CD14-positive monocyte (primary cell): Measurements from ENCODE around the genes BCKDK, AHSP and KRBOX5.

DNA sequence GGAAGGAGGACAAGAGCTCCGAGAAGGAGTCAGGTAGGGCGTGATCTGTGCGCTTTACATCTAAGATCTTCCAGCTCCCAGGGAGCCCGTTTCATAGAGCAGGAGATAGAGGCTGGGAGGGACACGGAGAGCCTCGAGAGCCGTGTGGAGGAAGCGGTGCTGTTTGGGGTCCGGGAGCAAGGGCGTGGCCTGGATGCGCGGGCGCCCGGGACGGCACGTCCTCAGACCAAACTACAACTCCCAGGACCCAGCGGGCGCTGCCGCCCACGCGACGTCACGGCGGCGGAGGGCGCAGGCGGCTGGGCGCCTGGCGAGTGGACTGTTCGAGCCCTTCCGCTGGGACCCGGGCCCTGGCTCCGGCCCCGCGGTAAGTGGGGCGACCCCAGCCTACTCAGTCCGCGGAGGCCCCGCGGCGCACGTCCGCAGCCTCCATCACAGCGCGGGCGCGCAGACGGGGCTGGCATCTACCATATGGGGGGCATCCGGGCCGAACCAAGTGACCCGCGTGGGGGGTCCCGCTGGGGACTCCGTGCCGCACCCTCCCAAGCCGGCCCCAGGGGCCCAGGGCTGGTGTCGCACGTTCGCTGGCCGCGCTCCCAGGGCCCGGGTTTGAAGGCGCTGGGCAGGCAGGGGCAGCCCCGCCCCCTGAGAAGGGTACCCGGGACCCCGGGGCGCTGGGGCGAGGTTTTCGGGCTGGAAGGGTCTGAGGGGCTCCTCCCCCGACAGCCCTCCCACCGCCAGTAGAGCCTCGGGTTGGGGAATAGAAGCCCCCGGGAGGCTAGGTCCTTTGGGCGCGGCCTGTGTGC lies at the start of gene BCKDK:
Gene BCKDK, plus strand, starts transcription at position 274 of the 806 bp plus-strand sequence.
- CAGE, long polyA plus RNA, result no peak

GRCh38 chr16:31119919-31120591 lies 2.6 kb downstream of the KAT8 start:
- CAGE, long polyA plus RNA, result no peak

DNA sequence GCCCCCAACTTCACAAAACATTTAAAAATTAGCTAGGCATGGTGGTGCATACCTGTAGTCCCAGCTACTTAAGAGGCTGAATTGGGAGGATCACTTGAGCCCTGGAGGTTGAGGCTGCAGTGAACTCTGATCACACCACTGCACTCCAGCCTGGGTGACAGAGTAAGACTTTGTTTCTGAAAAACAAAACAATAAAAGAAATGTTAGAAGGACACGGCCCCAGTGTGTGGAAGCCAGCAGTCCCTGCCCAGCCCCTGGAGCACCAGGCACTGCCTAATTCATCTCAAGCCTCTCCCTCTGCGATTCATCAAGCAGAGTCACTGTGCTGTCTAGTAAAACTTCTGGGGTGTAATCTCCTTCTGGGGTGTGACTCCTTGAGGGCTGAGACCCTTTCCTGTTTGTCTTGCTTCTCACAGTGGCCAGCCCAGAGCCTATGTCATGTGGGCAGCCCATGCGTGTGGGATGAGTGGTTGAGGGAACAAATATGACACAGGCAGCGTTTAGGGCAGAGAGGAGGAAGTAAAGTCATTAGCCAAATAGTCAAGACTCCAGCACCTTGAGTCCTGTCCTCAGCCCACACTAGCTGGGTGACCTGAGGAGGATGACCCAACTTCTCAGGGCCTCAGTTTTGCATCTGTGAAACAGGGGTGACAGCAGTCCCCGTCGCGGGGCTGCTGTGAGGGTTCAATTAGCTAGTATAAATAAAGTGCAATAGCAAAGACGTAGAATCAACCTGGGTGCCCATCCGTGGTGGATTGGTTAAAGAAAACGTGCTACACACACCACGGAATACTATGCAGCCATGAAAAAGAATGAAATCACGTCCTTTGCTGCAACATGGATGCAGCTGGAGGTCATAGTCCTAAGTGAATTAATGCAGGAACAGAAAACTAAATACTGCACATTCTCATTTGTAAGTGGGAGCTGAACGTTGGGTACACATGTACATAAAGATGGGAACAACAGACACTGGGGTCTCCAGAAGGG lies 4.7 kb upstream of the ITGAX start:
- CAGE, long polyA plus RNA, result no peak

DNA sequence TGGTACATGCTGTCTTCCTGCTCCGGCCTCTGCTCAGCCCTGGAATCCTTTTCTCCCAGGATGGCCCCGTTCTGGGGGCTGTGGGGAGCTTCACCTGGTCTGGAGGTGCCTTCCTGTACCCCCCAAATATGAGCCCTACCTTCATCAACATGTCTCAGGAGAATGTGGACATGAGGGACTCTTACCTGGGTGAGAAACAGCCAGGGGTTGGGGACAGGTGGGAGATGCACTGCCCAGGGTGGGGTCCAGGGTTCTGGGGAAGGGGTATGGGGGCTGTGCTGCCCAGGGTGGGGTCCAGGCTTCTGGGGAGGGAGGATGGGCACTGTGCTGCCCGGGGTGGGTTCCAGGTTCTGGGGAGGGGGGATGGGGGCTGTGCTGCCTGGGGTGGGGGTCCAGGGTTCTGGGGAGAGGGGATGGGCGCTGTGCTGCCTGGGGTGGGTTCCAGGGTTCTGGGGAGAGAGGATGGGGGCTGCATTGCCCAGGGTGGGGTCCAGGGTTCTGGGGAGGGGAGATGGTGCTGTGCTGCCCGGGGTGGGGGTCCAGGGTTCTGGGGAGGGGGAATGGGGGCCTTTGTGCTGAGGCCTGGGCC lies 7.1 kb downstream of the ITGAX start:
- CAGE, long polyA plus RNA, result no peak

GRCh38 chr16:31370107-31371264 lies 15.5 kb downstream of the ITGAX start:
- CAGE, long polyA plus RNA, result no peak

- CAGE, long polyA plus RNA, result no peak
These were observed 3.0 kb downstream of the COX6A2 start for GRCh38 chr16:31425145-31425515.

DNA sequence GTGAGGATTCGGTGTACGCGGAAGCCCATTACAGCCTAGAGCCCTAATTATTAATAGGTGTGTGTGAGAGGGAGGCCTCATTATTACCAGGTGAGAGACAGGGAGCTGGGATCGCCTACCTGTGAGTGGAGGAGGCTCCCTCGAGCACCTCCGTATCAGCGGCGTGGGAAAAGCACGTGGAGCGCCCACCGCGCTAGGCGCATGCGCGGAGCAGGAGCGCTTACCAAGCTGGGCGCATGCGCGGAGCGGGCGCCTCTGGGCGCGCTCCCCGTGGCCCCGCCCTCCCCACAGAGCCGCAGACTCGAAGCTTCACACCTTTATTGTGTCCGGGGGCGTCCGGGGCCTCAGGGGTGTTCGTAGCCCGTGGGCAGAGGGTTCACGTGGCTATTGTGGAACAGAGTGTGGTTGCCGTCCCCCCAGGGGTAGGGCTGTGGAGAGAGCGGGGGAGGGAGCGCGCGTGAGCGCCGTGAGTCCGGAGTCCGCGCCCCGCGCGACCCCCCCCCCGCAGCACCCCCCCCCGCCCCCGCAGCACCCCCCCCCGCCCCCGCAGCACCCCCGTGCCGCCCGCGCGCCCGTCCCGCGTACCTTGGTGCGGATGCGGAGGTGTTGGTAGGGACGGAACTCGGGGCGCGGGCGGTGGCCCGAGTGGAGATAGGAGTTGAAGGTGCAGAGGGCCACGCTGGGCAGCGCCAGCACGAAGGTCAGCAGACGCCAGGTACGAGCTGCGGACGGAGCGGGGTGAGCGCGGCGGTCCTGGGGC lies 550 bp downstream of the COX6A2 start:
- CAGE, long polyA plus RNA, result no peak

DNA sequence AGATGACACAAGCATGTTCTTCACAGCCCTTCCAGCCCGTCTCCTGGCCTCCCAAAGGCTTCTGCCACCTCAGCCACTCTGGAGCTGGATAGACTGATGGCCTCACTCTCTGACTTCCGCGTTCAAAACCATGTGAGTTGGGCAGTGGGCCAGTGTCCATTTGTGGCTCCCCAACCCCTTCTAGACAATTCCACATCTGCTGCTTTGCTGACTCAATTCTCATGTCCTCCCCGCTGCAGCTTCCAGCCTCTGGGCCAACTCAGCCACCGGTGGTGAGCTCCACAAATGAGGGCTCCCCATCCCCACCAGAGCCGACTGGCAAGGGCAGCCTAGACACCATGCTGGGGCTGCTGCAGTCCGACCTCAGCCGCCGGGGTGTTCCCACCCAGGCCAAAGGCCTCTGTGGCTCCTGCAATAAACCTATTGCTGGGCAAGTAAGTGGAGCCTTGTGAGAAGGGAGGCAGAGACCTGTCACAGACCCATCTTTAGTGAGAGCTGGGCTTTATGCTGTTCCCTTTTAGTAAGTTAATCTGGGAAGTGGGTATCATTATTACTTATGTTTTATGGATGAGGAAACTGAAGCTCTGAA lies 2.5 kb downstream of the TGFB1I1 start:
- CAGE, long polyA plus RNA, result no peak

DNA sequence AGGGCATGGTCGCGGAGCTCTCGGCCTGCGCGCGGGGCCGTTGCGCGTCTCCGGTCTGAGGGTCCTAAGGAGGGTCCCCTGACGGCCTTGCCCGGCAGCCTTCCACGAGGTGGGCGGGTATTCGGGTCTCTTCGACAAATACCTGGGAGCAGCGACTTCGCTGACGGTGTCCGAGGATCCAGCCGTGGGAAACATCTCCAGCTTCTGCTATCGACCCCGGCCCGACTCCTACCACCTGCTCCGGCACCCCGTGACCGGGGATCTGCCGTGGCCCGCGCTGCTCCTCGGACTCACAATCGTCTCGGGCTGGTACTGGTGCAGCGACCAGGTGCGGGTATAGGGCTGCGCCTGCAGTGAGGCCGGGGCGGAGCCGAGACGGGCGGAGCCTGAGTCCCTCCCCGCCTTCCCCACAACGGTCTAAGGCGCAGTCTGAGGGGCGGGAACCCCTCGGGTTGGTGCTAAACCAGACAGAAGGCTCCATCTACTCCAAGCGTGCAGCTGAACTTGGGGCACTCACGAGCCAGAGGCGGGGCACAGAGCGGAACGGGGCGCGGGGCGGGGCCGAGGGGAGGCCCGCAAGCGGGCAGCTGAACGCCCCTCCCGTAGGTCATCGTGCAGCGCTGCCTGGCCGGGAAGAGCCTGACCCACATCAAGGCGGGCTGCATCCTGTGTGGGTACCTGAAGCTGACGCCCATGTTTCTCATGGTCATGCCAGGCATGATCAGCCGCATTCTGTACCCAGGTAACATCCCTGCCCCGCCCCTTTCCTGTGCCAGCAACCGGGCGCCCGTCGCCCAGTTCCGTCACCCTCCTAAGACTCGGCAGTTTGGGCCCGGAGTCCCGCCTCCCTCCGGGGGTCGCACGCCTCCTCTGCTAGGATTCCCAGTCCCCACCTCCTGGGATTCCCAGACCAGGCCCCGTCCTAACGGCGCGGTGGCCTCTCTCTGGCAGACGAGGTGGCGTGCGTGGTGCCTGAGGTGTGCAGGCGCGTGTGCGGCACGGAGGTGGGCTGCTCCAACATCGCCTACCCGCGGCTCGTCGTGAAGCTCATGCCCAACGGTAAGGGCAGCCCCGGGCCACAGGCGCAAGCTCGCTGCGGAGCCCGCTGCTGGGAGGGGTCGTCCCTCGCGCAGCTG lies 4.9 kb downstream of the SLC5A2 start:
- CAGE, long polyA plus RNA, result no peak

- CAGE, long polyA plus RNA, result no peak
These were observed 5.9 kb downstream of the SLC5A2 start for GRCh38 chr16:31488901-31489134.

DNA sequence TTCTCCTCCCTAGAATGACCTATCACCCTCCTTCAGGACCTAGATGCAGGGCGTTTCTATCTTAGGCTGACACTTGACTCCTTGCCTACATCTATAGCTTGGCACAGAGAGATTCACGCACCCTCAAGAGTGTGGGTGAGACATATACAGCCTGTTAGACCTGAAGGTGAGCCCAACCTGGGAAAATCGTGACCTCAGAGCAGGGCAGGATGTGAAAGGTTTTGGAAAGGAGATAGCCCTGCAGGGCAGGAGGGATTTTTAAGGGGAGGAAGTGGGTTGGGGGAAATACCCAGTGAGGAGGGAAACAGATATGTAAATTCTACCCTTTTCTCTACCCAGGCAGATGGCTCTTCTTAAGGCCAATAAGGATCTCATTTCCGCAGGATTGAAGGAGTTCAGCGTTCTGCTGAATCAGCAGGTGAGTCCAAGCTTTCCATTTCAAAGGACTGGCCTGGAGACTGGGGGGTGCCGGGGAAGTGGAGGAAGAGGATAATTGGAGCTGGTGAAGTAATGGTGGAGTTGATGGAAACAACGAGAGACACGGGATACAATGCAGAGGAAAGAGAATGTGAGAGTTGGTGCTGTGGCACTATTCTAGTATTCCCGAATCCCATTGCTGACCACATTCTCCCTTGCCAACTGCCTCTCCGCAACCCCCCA lies at the start of gene AHSP:
Gene AHSP, plus strand, starts transcription at position 104 of the 660 bp plus-strand sequence.
- CAGE, long polyA plus RNA, result no peak

DNA sequence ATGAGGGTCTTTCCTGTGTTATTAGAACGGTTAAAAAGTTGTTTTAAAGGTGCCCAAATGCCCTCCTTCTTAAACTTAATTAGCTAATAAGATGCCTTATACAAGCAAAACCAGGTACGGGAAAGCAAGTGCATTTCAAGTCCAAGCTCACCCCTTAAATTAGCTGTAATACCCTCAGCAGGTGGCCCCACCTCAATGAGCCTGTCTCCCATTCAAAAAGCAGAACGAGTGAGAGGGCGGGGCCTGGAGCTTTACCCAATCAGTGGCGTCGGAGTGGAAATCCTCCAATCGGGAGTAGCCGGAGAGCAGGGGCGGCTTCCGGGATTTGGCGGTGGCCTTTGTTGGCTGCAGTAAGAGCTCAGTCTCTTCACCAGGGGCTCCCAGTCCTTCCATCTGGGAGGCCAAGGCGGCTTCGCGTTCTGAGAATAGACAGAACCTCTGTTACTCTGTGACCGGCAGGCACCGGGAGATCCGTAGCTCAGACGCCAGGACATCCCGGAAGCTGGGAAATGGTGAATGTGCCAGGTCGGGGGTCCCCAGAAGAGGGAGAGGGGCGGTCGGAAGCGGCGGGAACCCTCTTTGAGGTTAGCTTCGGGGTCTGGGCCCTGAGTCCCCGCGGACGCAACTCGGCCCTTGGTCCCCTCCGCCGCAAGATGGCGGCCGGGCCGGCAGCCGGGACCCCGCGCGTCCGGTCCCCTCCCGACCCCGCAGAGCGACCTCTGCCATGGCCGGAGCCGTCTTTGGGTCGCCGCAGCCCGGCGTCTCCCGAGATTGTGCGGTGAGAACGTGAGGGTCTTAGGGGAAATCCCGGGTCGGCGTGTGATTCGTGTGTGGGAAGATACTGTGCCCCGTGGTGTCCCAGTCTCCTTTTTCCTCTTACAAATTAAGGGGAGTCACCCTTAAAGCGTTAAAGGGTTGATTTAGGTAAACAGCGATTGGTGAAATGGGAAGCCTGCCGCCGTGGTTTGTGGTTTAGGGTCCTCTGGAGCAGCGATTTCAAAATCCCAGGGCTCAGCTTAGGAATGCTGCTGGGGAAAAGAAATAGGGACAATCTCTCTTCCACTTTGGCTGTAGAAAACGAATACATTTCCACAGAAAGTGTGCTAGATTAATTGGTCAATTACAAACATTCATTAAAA lies at the start of gene KRBOX5:
Gene KRBOX5, plus strand, starts transcription at position 321 of the 1,139 bp plus-strand sequence.
- CAGE, long polyA plus RNA, result no peak

DNA sequence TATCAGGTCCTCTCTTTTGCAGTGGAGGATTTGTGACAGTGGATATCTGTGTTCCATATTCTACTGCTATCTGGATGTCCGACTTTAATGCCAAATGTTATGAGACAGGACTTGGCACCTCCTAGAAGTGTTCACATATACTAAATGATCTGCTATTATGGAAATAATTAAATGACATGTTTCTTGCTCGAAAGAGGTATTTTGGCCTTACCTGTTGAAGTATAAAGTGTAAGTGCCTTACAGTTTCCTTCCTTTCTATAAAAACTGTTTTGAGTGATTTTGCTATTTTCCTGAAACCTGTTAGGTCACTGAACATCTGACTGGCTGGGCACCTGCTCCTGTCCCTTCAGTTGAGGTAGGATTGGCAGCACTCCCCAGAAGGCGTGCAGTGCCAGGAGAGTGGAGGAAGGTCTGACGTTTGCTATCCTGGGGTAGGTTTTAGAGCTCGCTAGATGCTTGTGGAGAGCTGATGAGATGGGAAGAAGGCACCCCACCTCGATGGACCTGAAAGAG lies 1.1 kb downstream of the KRBOX5 start:
- CAGE, long polyA plus RNA, result no peak

DNA sequence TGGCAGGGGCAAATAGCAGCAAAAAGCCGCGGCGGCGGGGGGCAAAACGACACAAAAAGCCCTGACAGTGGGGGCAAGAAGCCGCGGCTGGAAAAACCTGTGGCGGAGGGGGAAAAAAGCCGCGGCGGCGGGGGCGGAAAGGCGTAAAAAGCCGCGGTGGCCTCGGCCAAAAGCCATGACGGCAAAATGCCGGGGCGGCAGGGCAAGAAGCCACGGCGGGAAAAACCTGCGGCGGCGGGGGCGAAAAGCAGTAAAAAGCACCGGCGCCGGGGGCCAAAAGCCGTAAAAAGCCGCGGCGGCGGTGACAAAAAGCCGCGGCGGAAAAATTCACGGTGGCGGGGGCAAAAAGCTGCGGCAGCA lies 167.7 kb upstream of the TP53TG3D start:
- CAGE, long polyA plus RNA, result no peak

DNA sequence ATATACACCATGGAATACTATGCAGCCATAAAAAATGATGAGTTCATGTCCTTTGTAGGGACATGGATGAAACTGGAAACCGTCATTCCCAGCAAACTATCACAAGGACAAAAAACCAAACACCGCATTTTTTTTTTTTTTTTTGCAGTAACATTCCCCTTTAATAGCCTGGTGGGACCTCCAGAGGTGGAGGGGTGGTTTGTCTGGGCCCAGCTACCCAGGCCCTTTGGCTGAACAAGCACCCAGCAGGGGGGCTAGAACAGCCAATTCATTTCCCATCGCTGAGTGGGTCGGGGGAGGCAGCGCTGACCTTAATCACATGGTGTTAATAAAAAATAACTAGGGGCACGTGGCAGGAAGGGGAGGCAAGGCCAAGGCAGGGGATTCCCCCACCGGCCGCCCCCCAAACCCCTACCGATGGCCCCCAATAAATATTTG lies 1709.8 kb downstream of the TP53TG3F start:
- CAGE, long polyA plus RNA, result no peak

DNA sequence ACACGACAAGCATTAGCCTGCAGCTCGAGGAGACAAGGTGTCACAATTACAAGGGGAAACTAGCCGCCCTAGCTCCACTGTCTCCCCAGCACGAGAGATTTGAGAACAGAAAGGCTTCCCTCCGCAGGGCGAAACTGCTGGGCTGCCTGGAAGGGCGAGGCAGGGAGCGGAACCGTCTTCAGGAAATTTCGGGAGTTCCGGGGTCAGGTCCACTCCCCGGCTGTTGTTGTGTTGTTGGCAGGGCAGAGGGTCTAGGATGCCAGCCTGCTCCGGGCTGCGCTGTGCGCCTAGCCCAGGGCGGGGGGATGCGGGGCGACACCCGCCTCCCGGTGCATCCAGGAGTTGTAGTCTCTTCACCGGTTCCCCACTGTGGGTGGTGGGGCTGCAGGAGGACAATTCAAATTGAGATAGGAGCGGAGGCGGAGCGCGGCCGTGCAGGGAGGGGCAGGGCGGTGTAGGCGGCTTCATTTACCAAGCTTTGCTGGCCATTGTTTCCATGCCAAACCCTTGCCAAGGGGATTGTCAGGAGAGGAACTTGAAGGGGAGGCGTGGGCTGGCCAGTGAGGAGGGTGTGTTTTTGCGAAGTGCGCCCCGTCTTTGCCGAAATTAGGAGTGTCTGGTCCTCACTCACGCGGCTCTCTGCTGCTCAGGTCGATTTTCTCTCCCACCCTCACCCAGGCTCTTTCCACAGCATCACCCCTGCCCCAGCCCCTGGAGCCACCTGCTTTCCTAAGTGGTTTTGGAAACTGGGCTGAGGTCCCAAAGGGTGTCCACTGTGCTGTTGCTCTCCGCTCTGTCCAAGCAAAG lies 2047.5 kb downstream of the TP53TG3F start:
- CAGE, long polyA plus RNA, result no peak

GRCh38 chr16:35795283-35795792 lies 2335.9 kb downstream of the TP53TG3F start:
- CAGE, long polyA plus RNA, result no peak

DNA sequence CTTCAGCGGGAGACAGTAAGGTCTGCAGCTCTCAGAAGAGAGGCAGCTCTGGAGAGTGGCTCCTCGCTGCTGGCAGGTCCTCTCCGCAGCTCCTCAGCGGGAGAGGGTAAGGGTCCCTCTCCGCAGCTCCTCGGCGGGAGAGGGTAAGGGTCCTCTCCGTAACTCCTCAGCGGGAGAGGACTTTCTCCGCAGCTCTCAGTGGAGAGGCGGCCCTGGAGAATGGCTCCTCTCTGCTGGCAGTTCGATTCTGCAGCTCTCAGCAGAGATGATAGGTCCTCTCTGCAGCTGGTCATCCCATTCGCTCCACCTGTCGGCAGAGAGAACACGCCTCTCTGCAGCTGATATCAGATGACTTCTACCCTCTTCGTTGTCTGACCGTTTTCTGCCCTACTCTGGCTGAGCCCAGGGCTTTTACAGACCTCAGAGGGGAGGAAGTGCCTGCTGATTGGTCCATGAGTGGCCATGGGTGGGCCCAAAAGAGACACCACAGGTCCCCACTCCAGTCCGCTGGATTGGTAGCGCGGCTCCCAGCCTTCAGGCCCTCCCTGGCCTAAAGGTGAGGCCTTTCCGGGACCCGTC lies 11.8 kb upstream of the SHCBP1 start:
- CAGE, long polyA plus RNA, result no peak

DNA sequence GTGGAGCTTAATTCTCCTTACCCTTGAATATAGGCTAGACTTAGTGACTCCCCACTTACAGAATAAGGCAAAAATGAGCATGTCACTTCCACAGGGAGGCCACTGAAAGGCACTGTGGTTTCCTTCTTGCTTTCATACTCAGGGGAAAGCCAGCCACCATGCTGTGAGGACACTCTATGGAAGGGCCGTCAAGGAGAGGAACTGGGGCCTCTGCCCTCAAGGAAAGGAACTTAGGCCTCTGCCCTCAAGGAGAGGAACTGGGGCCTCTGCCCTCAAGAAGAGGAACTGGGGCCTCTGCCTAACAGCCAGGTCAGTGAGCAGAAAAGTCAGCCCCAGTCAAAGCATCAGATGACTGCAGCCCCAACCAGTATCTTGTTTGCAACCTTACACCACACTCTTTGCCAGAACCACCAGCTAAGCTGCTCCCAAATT lies 30.0 kb downstream of the VPS35 start:
- CAGE, long polyA plus RNA, result no peak

DNA sequence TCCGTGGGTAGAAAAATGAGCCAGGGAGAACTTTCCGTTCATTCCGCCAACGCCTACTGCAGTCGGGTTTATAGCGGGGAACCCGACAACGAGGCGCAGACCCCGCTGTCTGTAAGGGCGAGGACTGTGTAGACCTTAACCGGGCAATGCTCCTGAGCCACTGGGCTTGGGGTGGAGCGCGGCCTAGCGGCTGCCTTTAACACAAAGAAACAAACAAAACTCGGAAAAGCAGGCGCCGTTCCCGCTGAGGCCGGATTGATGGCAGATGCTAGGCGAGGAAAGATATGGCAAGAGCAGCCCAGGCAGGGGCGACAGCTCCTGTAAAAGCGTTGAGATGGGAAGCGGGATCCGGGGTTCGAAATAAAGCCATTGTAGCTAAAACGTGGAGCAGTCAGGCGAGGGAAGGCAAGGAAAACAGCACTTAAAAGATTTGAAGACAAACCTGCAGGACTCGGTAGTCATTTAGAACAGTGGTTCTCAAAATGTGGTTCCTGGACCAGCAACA lies 600 bp downstream of the ORC6 start:
- CAGE, long polyA plus RNA, result no peak